Choroid plexus epithelial cell (primary cell): ENCODE data around the genes IGSF3 and CD2.

DNA sequence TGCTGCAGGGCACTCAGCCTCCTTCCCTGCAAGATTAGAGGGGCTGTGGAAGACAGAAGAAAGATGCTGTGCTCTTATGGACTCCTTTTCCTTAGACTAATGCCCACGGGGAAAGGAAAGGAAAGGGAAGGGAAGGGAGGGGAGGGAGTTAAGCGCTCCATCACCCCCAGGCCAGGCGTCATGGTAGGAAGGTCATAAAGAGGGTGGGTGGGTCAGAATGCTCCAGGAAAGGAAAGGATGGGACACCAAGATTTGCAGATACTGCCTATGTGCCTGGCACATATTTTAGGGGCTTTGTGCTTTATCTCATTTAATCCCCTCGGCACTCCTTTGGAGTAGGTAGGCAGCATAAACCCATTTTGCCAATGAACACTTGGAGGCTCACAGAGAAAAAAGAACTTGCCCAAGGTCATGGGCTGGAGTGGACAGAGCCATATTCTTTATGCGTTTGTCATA is 41.4 kb downstream of the MAB21L3 start:
- RRBS = no CpG with 5 or more reads among the region's 5 CpGs

- RRBS = no CpG with 5 or more reads among the region's 4 CpGs
Measured at GRCh38 chr1:116272954-116273445, 100.0 kb upstream of the ATP1A1 start.

DNA sequence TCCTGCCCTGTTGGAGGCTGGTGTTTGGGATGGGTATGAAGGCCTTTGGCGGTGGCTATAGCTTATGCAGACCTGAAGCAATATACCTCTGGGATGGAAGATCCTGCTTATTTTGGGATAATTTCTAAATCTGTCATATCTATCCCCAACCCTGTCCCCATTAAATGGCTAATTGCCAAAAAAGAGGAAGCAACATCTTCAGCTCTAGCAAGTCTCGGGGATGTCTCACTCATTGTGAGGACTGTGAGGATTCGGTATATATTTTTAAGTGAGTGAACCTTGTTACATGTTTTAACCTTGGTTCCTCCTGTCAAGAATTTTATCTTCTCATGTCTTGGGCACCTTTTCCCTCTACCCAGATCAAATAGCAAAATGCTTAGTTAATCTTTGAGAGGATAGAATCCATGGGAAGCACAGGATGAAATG is 7.4 kb downstream of the ATP1A1 start:
- RRBS = no CpG with 5 or more reads among the region's 3 CpGs

GRCh38 chr1:116384543-116384904 is 11.5 kb downstream of the ATP1A1 start:
- RRBS = no CpG with 5 or more reads among the region's 5 CpGs

GRCh38 chr1:116390495-116391051 is 17.5 kb downstream of the ATP1A1 start:
- RRBS = no CpG with 5 or more reads among the region's 1 CpG

DNA sequence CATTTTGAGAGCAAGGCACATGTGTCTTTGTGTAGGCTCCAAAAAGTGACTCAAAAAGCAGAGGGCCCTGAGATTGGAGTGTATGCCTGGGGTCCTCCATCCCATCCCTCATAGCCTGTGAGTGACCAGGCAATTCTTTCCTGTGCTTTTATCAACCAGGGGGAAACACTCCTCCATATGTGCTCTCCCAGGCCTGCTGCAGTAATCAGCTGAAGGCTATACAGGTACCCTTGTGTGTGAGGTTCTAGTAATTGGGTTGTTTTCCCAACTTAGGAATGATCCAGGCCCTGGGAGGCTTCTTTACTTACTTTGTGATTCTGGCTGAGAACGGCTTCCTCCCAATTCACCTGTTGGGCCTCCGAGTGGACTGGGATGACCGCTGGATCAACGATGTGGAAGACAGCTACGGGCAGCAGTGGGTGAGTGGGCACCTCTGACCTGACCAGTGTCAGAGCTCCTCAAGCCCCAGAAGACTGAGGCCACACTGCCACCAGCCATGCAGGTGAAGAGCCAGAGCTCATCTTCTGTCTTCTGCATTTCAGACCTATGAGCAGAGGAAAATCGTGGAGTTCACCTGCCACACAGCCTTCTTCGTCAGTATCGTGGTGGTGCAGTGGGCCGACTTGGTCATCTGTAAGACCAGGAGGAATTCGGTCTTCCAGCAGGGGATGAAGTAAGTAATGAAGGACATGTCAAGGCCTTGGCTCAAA is 27.7 kb downstream of the ATP1A1 start:
- RRBS = no CpG with 5 or more reads among the region's 10 CpGs

- RRBS = no CpG with 5 or more reads among the region's 14 CpGs
Measured at GRCh38 chr1:116433165-116434137, 60.4 kb downstream of the ATP1A1 start.

DNA sequence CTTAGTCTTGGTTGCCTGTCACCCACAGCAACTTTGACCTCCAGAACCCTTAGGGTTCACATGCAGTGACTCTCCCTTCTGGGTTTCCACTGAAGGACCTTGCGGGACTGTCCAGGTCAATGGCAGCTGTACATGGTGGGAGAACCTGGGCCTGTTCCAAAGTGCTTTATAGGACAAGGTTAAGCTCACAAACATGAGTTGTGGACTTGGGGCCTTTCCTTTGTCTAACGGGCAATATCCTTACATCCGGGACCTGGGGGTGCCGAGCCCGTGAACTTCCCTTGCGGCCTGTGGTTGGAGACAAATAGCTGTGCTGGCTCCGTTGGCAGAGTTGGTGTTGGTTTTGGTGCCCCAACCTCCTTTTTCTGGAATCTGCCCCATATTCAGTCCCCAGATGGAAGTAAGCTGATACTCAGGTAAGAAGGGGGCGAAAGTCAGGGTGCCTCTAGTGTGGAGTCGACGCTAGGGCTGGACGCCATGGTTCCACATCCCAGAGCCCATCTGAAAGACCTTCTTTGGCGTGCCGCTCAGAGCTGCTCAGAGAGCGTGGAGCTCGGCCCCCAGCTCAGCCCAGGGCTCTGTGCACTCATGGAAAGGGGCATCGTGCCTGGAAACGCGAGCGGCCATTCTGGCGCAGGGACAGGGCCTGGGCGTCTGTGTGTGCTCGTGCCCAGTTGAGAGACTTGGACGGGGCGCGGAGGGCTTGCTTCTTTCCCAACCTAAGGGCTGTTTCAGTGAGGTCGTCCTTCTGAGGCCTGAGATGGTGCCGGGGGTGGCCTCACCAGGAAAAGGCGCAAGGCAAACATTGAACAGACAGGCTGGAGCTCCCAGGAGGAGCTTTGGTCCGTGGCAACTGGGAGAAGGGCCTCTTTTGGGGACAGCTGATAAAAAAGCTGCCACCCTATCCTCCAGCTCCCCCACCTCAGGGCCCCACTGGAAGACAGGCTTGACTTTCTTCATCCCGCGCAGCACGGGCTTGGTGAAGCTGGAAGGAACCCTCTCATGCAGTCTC is 77.4 kb downstream of the CD58 start:
- RRBS = no CpG with 5 or more reads among the region's 32 CpGs

GRCh38 chr1:116514856-116516088 is 55.6 kb downstream of the CD58 start:
- RRBS = no CpG with 5 or more reads among the region's 16 CpGs

GRCh38 chr1:116666932-116668106 is at the start of gene IGSF3:
Gene IGSF3 (minus strand): TSS chr1:116667733.
- RRBS = 2% methylated on average over 54 of the region's 110 CpGs

GRCh38 chr1:116696578-116696999 is 29.1 kb upstream of the IGSF3 start:
- RRBS = no CpG with 5 or more reads among the region's 4 CpGs

DNA sequence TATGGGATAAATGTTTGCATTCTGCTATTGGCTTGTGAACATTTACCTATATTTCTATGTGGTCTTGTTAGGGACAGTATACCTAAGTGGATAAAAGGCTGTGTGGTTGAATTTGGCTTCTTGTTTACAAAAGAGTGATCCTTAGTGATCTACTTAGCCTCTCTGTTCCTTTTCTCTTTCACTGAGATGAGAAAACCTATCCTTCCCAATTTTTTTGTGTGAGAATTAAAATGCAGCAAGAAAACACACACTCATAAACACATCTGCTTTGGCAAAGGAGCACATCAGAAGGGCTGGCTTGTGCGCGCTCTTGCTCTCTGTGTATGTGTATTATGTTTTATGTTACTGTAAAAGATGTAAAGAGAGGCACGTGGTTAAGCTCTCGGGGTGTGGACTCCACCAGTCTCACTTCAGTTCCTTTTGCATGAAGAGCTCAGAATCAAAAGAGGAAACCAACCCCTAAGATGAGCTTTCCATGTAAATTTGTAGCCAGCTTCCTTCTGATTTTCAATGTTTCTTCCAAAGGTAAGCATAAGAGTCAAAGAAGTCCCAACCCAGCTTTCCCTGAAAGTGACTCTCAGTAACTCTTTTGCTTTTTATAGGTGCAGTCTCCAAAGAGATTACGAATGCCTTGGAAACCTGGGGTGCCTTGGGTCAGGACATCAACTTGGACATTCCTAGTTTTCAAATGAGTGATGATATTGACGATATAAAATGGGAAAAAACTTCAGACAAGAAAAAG is at the start of gene CD2:
CD2 (plus strand) TSS at position 402 of the 742 bp plus-strand sequence.
- RRBS = no CpG with 5 or more reads among the region's 6 CpGs

DNA sequence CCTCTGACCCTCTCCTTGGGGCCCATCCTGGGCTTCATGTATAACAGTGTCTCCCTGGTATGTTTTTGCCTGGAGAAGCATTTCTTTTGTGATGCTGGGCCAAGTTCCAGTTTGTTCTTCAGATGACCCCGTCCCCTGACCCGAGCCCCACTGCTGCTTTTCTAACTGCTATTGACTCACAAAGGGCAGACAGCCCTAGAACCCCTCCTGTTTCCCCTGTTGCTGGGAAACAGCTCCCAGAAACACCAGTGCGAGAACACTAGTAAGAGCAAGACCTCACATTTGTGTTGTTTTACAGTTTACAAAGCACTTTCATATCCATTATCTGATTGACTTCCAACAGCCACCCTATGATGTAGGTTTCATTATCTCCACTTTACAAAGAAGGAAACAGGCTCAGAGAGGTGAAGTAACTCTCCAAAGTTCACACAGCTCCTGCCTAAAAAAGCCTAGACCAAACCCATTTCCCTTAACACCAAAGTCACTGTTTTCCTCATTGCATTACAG is 9.1 kb downstream of the CD2 start:
- RRBS = no CpG with 5 or more reads among the region's 3 CpGs

GRCh38 chr1:116769192-116769420 is 14.9 kb downstream of the CD2 start:
- RRBS = no CpG with 5 or more reads among the region's 6 CpGs

DNA sequence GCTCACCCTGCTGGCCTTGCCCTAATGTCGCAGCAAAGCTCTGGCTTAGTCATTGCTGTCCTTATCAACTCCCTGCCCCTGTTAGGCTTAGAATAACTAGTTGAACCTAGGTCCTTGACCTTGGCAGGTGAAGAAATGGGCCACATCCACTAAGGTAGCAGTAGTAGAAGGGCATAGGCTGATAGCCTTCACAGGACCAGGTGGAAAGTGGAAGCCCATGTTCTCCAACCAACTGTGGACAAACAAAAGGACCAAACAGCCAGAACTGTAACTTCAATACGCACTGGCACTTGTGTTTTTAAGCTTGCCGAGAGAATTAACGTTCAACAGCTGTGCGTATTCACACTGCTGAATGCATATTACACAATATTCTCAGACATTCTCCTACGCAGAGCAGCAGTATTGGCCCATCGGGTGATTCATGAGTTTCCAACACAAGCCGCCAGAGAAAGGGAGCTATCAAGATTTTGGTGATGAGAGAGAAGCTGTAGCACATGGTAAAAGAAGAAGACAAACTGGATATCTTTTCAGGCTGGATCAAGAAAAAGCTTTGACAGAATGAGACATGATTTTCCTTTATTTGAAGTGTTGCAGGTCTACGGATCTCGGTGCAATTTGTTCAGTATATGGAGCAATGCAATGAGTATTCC is 27.6 kb upstream of the PTGFRN start:
- RRBS = no CpG with 5 or more reads among the region's 10 CpGs

- RRBS = no CpG with 5 or more reads among the region's 5 CpGs
Measured at GRCh38 chr1:116954395-116954979, 44.8 kb downstream of the PTGFRN start.

DNA sequence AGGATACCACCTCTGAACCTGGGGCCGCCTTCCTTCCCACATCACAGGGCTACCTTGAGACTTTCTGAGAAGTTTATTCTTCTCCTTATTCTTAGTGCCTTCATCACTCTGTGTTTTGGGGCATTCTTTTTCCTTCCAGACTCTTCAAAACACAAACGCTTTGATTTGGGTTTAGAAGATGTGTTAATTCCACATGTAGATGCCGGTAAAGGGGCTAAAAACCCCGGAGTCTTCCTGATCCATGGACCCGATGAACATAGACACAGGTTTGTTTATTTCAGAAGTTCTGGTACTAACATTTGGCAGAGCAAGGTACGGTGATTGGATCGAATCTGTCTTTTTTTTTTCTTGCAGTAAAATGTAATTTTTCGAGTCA is 959 bp downstream of the MAN1A2 start:
- RRBS = no CpG with 5 or more reads among the region's 8 CpGs

- RRBS = no CpG with 5 or more reads among the region's 6 CpGs
Measured at GRCh38 chr1:117615496-117616017, 9.7 kb downstream of the TENT5C start.

- RRBS = no CpG with 5 or more reads among the region's 5 CpGs
Measured at GRCh38 chr1:117631173-117631419, 25.2 kb downstream of the TENT5C start.

GRCh38 chr1:117632708-117632937 is 26.8 kb downstream of the TENT5C start:
- RRBS = no CpG with 5 or more reads among the region's 2 CpGs